Right cardiac atrium (tissue), 1 donor: ENCODE measurements around a stretch of chr10.

DNA sequence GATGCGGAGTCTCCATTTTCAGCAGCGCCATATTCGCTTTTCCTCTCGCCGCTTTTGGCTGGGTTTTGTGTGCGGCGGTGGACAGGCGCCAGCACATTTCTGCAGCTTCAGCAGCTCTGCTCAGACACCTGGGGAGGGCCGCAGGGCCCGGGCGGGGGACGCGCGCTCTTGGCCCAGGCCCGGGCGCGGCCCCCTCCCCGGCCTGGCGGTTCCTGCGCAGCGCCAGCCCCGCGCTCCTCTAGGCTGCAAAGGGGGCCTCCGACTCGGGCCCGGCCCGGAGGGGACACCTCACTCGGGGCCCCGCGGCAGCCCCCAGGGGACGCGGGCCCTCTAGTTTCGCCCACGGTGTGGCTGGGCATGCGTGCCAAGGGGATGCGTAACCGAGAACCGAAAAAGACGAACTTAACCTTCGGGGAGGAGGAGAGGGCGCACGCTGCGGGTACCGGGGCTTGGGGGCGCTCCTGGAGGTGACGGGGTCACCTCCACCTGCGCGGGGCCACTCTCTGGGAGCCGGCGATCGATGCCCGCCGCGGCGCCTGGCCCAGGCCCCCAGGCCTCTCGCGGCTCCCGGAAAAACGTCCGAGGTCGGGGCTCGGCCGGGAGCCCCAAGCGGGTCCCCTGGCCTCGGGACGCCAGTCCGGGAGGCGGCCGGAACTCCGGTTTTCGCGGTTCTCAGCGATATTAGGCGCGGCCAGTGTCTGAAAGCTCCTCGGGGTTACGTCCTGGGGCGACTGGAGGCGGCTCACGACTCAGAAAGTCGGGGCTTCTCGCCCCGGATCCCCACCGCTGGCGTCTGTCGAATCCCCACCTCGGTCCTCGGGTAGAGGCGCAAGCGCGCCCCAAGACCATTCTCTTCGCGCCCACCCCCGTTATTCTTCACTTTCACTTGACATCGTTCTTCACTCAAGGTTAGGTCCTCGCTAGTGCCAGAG is 34.7 kb upstream of the EBLN1 start:
- PRO-cap = bidirectional peak, plus-strand start at position 123 of the sequence, minus-strand start at position 56 of the sequence; bidirectional peak, plus-strand start at position 405 of the sequence, minus-strand start at position 353 of the sequence; bidirectional peak, plus-strand start at position 608 of the sequence, minus-strand start at position 559 of the sequence; bidirectional peak, plus-strand start at position 885 of the sequence, minus-strand start at position 795 of the sequence

DNA sequence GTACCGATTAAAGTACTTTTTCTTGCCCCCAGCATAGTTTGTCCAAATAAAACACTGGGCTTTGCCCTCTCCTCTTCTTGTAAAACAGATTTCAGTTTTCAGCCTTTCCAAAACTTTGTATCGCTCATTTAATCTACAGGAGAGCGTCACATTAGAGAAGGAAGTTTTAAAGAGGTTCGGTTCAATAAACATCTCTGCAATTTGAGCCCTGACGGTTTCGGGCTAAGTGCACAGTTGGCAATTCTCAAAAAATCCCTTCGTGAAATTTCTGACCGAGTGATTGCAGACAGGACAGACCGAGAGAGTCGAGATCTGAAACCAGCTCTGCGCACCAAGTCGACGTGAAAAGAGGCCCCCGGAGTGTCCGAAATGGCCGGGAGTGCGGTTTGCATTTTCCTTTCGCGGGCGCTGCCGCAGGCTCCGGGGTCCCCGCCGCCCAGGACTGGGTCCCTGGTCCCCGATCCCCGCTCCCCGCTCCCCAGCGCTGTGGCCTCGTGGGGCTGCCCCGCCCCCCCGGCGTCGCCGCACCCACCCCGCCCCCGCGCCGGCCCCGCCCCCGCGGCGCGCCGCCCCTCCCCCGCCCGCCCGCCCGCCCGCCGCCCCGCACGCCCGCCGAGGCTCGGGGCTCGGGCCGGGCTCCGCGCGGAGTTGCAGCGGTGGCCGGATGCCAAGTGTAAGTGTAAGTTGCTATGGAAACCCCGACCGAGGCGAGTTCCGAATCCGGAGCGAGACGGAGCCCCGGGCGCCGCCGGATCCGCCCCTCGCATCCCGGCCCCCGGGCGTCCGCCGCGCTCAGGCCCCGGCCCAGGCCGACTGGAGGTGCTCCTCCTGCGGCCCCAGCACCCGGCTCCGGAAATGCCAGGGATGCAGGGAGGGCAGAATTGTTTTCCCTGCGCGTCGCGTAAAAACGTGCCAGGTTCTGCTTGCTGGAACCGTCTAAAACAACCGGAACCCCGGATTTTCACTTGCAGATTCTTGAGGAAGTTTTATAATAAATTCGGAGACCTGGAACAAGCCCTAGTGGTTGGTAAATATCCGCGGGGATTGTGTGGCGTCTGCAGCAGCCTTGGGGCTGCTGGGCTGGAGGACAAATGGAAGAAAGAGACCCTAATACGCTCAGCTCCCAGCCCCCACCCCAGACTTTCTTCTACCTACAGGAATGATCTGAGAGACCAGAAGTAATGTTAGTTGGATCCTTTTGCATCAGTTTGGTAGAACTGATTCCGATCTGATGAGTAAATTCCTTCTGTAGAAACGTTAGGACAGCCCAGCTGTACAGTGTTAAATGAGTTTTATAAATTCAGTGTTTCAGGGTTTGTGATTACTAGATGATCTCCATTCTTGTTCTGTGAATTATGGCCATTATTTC is 4.6 kb downstream of the BMI1 start:
- PRO-cap = bidirectional peak, plus-strand start at position 782 of the sequence, minus-strand start at position 815 of the sequence

GRCh38 chr10:22485182-22485595 is 139.9 kb downstream of the SPAG6 start:
- PRO-cap = no peak

DNA sequence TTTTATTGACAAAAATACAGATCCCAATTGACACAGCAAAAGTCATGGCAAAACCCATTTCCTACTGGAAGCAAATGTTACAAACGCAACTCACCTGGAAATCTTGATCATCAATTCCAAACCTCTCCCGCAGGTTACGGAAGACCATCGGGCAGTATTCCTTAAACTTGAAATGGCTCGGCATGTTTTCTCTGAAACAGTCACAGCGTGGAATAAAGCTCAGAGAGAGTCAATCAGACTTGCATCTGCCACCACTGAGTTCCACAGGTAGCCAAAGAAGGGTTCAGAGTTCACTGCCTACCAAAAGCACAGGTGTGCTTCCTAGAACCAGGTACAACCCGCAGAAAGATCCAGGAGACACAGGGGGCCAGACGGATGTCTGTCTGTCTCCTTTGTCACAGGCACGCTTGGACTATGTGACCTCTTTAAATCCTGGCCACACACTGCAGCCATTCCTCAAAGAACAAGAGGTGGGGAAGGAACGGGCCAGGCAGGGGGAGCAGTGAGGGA is 106.5 kb downstream of the PIP4K2A start:
- PRO-cap = no peak

DNA sequence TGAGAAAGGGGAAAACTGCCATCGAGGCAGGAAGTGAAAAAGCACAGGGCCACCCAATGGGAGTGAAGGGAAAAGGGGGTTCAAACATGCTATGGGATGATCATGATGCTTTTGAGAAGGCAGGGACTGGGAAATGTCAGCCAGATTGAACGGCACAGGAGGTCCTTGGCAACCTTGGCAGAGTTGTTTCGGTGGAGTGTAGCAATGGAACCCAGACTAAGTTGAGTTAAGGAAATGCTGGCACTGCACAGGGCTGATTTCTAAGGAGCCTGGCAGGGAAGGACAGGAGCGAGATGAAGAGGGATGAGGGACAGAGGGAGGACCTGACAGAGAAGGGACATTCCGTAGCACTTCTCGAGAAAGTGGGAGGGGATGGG is 101.4 kb downstream of the PIP4K2A start:
- PRO-cap = no peak

GRCh38 chr10:22672848-22673574 is 41.4 kb downstream of the PIP4K2A start:
- PRO-cap = no peak

DNA sequence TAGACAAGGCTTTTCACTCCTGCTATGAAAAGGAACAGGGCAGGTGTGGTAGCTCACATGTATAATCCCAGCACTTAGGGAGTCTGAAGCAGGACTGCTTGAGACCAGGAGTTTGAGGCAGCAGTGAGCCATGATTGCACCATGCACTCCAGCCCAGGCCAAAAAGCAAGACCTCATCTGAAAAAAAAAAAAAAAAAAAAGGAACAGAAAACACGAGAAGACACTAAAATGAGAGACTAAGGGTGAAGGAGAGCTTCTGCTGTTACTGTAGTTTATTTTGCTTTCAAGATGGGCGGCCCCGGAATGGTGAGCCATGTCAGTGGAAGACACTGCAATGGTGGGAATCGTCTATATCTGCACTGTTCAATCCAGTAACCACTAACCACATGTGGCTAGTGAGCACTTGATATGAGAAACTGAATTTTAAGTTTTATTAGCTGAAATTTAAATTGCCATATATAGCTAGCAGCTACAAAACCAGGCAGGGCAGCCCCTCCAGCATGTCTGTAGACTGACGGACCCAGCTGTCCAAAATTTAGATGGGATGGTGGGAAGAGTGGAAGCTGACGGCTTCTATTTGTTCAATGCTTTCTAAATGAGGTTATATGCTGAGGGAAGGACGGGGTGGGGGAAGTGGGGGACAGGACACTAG is 9.8 kb downstream of the PIP4K2A start:
- PRO-cap = no peak

- PRO-cap = no peak
These were observed 6.7 kb downstream of the PIP4K2A start for GRCh38 chr10:22707588-22708164.

- PRO-cap = no peak
These were observed 4.1 kb downstream of the PIP4K2A start for GRCh38 chr10:22709867-22710997.

DNA sequence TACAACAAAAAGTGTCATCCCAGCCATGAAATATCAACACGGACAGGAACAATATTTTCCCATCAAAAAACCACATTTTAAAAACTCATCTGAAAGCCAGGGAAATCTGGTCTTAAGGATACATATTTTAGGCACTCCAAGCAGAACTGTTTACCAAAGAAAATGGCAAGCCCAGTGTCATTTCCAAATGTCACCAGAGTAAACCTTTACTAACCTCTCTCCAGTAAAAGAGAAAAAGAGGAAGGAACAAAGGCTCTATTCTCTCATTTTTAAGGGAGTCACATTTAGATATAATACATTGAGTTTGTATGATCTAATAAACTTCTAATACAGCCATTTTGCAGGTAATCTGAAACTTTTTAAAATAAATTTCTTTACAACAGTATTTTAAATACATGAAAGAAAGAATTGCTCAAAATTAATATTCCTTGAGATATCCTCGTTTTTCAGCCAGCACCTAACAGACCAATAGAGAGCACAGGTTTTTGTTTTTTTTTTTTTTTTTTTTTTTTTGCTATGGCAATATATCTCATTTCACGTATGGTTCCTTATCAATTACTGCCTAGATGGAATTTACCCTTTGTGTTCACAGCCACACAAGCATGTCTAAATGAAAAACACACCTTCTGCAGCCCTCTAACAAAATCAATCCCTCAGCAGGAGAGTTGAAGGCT is 39.9 kb upstream of the MSRB2 start:
- PRO-cap = no peak

GRCh38 chr10:23099741-23100909 is 4.7 kb downstream of the MSRB2 start:
- PRO-cap = no peak

DNA sequence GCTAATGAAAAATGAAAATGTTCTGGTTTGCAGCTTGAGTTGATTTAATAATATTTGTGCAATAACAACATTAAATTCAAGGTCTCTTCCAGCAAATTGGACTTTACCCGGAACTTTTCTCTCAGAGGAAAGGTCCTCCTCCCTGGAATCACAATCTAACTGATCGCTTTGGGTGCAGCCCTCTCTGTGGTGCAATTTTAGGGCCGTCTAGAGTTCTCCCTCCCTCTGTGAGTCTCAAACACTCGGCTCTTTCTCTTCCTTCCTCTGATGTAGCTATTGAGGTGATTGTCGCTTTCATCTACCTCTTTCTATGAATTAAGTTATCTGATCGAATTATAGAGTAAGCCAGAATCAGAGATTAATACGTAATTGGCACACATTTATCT is 119.7 kb downstream of the OTUD1 start:
- PRO-cap = no peak

DNA sequence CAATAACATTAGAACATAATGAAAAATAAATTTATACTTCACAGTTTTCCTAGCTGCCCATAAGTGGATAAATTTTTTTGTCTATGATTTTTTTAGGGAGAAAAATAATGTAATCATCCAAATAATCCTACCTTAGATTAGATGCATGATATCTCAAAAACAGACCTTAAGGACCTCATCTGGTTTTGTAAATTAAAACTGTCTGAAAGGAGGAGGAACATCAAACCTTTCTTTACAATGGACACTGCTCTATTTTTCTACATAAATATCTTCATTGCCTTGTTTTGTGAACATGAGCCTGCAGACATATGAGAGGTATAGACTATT is 179.9 kb upstream of the KIAA1217 start:
- PRO-cap = unidirectional peak, plus-strand start at position 203 of the sequence

- PRO-cap = no peak
These were observed 47.0 kb downstream of the KIAA1217 start for GRCh38 chr10:24255804-24256565.

GRCh38 chr10:24277682-24278430 is 68.9 kb downstream of the KIAA1217 start:
- PRO-cap = no peak

DNA sequence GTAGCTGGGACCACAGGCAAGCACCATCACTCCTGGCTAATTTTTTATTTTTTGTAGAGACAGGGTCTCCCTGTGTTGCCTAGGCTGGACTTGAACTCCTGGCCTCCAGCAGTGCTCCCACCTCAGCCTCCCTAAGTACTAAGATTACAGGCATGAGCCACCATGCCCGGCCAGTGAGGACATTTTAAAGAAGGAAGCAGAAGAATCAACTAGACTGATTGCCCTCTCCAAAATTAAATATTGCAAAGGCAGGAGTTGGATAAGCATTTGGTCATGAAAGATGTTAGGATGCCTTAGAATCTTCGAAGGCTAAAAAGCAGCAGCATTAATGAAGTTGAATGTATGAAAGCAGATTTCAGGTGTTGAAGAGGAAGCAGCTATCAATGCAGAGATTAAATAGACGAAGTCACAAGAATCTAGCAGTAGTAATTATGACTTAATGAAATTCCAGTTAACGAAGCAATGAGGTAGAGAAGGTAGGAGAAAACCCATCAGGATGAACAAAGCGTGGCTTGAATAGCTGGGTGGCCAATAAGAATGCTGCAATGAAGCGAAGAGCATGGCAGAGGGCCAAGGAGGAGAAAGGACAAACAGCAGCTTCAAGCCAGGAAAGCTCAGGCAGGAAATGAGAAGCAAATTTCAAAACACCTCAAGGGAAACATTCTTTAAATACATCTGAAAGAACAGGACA is 122.3 kb downstream of the KIAA1217 start:
- PRO-cap = no peak

DNA sequence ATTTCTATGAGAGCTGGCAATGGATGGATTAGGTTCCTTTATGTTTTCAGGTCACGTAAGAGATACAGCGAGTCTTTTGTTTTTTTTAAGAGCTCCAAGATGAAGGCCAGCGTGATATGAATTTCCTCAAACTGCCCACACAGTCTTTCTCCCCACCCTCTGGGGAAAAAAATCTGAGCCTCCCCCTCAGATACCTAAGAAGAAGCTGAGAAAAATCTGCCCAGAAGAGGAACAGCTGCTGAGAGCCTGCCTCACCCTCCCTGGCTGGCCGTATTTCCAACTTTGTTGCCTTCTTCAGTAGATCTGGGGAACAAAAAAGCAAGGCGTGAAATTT is 208.1 kb downstream of the KIAA1217 start:
- PRO-cap = no peak

DNA sequence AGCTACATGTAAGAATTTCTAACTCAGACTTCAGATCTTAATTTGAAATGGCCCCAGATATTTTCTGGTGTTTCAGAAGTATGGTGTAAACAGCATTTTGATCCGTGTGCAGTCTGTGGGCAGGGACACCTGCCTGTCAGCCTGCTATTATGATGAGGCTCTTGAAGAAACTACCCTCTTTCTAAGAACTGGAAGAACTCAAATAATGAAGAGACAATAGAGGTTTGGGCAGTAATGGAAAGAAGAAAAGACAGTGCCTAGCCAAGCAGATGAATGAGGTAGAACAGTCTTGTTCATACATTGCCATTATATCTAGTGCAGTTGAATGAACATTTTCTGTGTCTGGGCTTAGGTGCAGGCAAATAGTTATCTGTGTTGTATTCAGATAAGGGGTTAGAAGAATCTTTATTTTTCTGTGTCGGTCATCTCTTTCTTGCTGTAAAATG is 256.5 kb downstream of the ARHGAP21 start:
- PRO-cap = no peak

GRCh38 chr10:24519738-24520555 is 203.7 kb downstream of the ARHGAP21 start:
- PRO-cap = no peak

DNA sequence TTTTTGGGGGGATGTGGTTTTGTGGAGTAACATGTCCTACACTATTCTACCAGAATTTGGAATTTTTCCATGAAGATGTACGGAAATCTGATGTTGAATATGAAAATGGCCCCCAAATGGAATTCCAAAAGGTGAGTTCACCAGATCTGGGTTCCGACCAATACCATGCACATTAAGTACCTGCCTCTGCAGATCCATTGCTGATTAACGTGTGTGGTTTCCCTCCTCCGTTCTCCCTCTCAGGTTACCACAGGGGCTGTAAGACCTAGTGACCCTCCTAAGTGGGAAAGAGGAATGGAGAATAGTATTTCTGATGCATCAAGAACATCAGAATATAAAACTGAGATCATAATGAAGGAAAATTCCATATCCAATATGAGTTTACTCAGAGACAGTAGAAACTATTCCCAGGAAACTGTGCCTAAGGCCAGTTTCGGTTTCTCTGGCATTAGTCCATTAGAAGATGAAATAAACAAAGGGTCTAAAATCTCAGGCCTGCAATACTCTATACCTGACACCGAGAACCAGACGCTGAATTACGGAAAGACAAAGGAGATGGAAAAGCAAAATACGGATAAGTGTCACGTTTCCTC is 181.0 kb downstream of the ARHGAP21 start:
- PRO-cap = no peak